Type B pancreatic cell (in vitro differentiated cells): ENCODE data around the genes TESMIN and CPT1A.

- PRO-cap: no peak
These were observed 3.8 kb upstream of the NUDT8 start for GRCh38 chr11:67633501-67634010.

DNA sequence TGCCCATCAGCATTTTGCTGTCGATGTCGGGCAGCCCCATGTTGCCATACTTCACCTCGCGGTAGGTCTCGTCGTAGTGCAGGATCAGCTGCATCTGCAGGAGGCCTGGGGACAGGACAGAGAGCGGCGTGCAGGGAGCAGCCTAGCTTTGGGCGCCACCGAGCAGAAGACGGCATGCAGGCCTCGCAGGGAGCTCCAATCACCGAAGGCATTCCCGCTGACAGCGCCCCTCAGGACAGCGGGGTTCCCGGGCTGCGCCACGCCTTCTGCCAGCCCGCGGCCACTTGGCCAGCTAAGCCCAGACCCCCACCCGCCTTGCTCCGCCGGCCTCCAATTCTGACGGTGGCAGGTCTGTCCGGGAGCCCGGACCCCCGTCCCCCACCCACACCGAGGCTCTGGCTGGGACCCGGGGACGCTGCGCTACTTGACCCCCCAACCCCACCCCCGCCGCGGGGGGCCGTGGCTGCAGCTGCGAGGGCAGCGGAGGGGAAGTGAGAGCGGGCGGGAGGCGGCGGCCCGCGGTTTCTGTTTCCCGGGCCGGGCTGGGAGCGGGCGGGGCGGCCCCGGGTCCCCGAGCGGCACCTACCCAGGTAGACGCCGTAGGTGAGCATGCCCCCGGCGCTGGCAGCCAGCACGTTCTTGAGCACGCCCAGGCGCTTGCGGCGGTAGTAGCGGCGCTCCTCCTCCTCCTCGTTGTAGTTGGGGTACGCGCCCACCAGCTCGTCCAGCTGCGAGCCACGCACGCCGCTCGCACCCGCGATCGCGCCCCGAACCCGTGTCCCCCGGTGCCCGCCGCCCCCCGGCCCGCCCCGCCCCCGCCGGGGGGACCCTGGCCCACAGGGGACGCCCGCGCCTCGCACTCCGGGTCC is 592 bp downstream of the UNC93B1 start:
- PRO-cap: no peak

DNA sequence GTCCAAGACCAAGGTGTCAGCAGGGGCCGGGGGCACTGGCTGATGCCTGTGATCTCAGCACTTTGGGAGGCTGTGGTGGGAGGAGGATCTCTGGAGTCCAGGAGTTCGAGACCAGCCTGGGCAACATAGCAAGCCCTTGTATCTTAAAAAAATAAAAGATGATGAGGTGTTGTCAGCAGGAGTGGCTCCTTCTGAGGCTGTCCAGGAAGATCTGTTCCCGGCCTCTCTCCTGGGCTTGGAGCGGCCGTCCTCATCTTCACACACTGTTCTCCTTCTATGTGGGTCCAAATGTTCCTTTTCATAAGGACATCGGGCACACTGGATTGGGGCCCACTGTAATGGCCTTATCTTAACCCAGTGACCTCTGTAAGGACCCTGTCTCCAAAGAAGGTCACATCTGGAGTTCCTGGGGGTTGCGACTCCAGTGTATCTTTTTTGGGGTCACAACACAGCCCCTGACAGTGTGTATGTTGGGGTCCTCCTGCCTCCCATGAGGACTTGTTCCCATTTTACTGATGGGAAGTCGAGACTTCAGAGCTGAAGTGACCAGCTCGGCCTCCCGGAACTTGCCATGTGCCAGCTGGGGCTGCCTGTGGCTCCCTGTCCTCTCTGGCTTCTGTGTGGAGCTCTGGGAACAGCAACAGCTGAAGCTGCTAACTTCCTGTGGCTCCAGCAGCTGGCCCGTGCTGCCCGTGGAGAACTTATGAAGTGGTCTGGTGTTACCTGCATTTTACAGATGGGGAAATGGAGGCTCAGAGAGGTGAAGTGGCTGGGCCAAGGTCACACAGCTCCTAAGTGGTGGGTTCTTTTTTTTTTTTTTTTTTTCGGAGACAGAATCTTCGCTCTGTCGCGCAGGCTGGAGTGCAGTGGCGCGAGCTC is 7.6 kb downstream of the TCIRG1 start:
- PRO-cap: no peak

DNA sequence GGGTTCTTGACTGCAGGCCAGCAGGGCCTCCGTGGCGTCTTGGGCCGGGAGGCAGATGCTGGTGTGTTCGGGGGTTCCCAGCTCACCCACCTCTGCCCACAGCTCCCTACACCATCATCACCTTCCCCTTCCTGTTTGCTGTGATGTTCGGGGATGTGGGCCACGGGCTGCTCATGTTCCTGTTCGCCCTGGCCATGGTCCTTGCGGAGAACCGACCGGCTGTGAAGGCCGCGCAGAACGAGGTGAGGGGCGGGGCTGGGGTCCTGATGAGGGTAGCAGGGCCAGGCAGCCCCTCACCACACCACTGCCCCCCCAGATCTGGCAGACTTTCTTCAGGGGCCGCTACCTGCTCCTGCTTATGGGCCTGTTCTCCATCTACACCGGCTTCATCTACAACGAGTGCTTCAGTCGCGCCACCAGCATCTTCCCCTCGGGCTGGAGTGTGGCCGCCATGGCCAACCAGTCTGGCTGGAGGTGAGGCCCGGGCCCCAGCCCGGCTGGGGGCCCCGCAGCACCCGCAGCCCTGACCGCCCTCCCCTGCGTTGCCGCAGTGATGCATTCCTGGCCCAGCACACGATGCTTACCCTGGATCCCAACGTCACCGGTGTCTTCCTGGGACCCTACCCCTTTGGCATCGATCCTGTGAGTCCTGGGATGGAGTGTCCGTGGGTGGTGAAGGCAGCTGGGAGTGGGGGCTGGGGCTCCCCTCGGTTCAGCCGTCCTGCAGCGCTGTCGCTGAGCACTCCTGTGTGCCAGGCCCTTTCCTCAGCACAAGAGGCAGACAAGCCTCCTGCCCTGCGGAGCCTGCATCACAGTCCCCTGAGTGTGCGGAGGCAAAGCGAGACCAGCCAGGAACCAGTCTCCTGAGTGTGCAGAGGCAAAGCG is 8.7 kb downstream of the TCIRG1 start:
- PRO-cap: no peak

GRCh38 chr11:68054644-68055285 is 15.9 kb downstream of the TCIRG1 start:
- PRO-cap: no peak

GRCh38 chr11:68122970-68123429 is 1.8 kb upstream of the CHKA start:
- PRO-cap: no peak

DNA sequence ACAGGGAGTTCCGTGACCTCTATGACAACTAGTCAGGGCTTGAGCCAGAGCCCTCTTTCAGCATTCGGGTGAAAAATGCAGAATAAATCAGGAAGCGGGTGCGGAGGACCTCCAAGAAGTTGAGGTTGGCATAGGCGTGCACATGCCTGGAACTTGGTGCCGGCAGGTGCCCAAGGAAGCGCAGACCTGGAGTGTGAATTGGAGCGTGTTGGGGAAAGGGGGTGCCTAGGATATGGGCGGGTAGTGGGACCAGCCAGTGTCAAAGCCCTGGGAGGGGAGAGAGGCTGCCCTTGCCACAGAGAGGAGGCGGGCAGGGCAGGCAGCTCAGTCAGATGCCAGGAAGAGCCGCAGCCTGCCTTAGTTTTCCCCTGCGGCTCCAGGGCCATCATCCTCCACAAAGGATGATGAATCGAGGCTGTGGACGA is 1.6 kb upstream of the KMT5B start:
- PRO-cap: no peak

GRCh38 chr11:68347628-68348378 is 35.4 kb downstream of the LRP5 start:
- PRO-cap: no peak

DNA sequence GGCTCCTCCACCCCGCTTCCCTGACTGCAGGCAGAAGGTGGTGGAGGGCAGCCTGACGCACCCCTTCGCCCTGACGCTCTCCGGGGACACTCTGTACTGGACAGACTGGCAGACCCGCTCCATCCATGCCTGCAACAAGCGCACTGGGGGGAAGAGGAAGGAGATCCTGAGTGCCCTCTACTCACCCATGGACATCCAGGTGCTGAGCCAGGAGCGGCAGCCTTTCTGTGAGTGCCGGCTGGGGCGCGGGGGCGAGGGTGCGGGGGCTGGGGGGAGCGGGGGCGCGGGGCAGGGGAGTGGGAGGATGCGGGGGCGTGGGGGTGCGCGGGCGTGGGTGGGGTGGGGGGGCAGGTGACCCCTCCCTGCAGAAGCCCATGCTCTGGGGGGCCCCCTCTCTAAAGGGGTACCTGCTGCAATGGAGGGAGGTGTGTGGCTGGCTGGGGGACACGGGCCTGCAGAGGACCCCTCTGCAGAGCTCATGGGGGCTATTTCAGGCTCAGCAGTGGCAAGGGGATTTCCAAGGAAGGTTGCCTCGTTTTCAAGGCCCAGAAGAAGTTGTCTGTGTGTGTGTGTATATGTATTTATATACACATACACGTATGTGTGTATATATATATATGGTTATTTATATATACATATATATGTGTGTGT is 51.5 kb downstream of the LRP5 start:
- PRO-cap: no peak

- PRO-cap: no peak
These were observed 34.8 kb upstream of the PPP6R3 start for GRCh38 chr11:68425603-68426207.

DNA sequence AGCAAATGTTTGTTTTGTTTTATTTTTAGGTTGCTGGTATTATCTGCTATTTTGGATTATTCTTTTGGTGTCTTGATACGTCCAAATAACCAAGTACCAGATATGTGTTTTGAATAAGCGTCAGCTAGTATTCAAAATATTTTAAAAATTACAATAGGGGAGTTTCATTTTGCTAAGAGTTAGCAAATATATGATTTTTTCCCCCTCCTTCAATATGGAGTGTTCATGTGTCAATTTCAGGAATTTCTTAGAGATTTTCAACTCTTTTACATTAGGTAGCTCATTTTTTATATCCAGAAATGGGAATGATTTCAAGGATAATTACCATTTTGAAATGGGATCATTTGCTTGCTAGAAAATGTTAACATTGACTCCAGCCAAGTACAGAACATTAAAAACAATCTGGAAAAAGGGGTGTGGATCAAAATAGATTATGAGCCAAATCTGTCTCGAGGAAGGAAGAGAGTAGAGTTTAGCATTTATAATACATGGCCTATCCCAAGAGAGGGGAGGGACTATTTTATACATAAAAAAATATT is 20.1 kb downstream of the PPP6R3 start:
- PRO-cap: no peak

GRCh38 chr11:68595810-68596422 is 88.4 kb upstream of the GAL start:
- PRO-cap: no peak

- PRO-cap: no peak
These were observed 822 bp downstream of the TESMIN start for GRCh38 chr11:68750551-68750845.

DNA sequence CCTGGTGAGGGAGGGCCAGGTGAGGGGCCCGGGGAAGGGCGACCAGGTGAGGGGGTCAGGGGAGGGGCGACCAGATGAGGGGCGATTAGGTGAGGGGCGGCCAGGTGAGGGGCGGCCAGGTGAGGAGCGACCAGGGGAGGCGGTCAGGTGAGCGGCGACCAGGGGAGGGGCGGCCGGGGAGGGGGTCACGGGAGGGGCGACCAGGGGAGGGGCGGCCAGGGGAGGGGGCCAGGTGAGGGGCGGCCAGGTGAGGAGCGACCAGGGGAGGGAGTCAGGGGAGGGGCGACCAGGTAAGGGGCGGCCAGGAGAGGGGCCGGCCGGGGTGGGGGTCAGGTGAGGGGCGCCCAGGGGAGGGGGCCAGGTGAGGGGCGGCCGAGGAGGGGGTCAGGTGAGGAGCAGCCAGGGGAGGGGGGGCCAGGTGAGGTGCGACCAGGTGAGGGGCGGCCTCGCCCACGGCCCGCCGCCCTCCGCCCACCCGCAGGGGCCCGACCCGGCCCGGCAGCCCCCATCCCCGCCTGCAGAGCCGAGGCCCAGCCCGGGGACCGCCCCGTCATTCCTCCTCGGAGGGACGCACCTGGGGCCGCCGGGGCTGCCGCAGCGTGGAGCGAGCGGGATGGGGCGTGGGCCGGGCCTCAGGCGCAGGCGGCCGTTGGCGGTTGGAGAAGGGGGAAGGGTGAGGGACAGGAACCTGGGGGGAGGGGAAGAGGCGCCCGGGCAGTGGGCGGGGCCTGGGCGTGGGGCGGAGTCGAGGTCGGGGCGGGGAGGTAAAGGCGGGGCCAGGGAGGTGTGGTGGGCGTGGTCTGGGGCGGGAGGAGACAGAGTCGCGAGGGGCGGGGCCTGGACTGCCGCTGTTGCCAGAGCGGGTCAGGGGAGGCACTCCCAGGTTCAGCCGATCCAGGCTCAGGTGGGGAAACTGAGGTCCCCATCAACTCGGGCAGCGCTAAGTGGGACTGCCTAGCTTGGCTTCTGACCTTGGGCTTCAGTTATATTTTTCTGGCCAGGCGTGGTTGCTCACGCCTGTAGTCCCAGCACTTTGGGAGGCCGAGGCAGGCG is at the start of gene TESMIN:
Gene TESMIN (minus strand): TSS at position 675 of the 1,053 bp plus-strand sequence.
- PRO-cap: unidirectional peak, minus-strand start at position 500 of the sequence; bidirectional peak, plus-strand start at position 848 of the sequence, minus-strand start at position 576 of the sequence

GRCh38 chr11:68773448-68774258 is 22.3 kb upstream of the TESMIN start:
- PRO-cap: no peak

- PRO-cap: no peak
These were observed 29.6 kb upstream of the TESMIN start for GRCh38 chr11:68780840-68781400.

DNA sequence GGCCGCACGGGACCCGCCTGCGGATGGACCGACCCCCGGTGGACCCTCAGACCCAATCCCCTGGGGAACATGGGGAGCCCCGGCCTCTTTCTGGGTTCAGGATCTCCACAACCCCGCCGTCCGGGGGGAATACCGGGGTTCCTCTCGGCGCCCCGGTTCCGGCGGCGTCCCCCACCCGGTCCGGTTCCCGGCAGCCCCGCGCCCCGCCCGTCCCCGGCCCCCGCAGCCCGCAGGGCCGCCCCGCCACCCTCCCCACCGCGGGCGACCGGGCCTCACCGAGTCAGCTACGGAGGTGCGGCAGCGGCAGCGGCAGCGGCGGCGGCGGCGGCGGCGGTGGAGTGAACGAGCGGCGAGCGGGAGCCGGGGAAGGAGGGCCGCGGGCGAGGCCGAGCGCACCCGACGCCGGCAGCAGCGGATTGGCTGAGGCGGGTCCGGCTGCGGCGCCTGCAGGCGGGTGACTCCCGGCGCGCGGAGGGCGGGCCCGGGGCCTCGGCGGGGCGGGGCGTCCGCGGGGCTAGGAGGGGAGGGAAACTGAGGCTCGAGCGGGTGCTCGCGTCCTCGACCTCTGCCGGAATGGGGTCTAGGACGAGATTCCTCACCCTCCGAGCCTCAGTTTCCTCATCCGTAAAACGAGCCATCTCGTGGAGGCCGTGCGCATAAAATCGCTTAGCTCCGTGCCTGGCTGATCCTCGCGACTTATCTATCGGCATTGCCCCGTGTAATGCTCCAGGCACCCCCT is at the start of gene CPT1A:
Gene CPT1A (minus strand): TSS at position 418 of the 739 bp plus-strand sequence.
- PRO-cap: bidirectional peak, plus-strand start at position 517 of the sequence, minus-strand start at position 341 of the sequence

DNA sequence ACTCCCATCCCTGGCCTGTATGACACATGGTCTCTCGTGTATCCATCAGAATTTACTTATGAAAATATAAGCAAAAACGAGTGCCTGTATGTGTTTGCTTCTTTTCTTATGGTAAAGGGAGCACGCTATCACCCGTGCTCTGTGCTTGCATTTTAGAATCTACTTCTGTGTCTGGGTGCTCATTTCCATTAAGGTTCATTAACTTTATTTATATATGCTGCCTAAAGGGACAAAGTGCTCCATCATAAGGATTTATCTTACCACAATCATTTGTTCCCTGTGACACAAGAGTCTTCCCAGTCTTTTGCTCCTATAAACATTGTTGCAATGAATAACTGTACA is 15.6 kb upstream of the CPT1A start:
- PRO-cap: no peak

- PRO-cap: no peak
These were observed 5.7 kb upstream of the MRGPRF start for GRCh38 chr11:69018625-69019348.

GRCh38 chr11:69060965-69061282 is 12.2 kb downstream of the TPCN2 start:
- PRO-cap: no peak